PC-3 (cell line): ENCODE data around the genes POM121 and CLDN4.

- RAMPAGE, long total RNA, result no peak
Observed at GRCh38 chr7:71458200-71458479, 326.2 kb downstream of the GALNT17 start.

DNA sequence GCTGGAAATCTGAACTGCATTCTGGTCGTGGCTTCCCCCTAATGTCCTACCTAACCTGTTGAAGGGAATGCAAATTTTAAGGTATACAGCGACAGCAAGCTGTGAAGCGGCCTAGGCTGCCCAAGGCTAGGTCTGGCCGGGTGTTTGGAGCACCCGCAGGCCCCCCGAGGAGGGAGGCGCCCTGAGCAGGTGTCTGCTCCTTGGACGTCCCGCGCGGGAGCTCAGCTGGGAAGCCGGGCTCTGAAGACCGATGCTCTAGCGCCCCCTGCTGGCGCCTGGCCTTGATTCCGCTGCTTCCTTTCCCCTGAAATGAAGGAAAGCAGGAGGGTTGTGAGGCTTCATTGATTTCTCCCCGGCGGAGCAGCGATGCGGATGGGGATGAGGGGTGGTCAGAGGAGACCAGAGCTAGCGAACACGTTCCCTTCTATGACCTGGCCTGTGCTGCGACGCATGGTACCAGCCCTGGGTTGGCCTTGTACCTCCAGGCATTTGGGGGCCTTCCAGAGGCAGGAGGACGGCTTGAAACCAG is 601.3 kb downstream of the GALNT17 start:
- RAMPAGE, long total RNA, result no peak

DNA sequence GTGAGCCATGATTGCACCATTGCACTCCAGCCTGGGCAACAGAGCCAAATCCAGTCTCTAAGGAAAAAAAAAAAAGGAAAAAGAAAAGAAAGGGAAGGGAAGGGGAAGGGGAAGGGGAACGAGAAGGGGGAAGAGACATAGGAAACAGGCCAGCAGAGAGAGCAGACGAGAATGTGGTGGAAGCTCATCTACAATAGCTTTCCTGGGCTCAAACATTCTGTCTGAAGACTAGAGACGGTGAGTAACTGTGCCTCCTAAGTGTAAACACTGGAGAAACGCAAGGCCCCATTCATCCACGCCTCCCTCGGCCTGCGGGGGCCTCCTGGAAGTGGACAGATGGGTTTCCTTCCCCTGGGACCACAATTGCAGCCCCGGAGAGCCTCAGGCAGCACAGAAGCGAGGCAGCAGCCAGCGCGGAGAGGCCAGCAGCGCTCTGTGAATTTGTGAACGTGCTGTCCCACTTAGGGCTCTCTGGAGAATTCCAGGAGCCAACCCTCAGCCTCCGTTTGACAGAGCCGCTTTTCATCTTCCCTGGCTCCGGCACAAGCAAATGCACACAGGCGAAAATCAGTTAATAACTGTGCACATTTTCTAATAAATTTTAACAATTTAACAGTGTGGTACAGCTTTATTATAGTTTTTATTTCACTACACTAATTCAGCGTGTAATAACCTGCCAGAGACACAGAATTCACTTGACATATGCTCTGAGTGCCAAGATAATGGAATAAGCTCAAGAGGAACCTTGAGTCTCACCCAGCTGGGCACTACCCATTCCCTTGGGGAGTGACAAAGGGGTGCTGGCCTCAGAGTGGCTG is 23.2 kb upstream of the CALN1 start:
- RAMPAGE, long total RNA, result no peak

GRCh38 chr7:72810254-72810954 is 17.6 kb downstream of the TYW1B start:
- RAMPAGE, long total RNA, result no peak

- RAMPAGE, long total RNA, result no peak
Observed at GRCh38 chr7:72830059-72830373, 2.0 kb upstream of the TYW1B start.

DNA sequence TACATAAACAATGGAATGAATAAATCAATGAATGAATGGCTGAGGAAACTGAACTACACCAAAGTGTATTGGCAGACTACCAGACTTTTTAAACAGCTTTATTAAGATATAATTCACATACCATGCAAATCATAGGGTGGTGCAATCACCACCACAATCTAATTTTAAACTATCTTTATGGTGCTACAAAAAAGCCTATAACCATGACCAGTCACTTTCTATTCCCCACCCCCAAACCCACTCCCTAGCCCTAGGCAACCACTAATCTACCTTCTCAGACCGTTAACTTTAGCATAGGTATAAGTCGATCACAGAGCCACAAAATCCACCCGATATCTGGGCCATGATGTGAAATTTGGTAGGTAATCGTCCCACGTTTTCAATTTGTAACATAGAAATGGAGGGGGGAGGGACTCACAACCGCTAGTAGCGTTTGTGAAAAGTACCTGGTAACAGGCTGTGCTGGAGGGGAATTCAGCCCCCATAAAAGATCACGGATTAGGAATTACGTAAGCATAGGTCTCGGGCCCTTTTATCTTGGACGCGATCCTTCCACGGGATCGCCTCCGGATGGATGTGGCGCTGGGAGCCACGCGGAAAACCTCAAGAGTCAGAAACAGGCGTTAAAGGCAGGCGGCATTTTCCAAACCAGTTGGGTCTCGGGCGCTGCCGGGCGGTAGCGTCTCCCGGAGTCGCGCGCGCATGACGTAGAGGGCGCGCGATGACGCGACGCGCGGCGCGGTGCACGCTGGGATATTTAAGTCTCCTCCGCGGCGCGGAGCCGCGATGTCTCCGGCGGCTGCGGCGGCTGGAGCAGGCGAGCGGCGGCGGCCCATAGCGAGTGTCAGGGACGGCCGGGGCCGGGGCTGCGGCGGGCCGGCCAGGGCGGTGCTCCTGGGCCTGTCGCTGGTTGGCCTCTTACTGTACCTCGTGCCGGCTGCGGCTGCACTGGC is at the start of gene POM121:
Gene POM121 (plus strand): TSS at position 760 of the 953 bp plus-strand sequence.
- RAMPAGE, long total RNA, result no peak

DNA sequence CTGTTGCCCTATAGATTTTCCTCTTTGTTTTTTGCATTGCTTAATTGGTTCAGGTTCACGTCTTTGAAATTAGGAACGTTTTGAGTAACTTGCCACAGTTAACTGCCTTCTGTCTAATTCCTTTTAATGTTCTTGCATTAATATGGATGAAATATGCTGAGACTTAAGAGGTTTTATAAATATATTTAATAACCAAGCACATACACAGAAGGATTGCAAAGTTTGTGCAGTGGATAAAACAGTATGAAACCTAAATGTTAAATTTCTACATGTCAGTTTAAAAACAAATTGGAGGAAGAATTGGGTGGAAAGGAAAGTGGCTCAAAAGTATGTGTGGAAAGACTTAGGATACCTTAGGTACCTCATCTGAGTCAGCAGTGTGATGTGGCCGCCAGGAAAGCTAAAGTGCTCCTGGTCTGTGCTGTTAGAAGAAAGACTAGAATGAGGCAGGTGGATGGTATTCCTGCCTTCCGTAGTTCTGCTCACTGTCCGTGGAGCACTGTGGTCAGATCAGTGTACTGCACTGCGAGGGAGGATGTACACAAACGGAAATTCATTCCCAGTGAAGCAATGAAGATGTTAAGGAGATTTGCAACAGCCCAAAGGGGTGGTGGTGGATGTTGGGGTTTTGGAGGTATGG is 3.7 kb downstream of the POM121 start:
- RAMPAGE, long total RNA, result no peak

GRCh38 chr7:73006495-73006802 is 23.1 kb downstream of the SPDYE8 start:
- RAMPAGE, long total RNA, result no peak

DNA sequence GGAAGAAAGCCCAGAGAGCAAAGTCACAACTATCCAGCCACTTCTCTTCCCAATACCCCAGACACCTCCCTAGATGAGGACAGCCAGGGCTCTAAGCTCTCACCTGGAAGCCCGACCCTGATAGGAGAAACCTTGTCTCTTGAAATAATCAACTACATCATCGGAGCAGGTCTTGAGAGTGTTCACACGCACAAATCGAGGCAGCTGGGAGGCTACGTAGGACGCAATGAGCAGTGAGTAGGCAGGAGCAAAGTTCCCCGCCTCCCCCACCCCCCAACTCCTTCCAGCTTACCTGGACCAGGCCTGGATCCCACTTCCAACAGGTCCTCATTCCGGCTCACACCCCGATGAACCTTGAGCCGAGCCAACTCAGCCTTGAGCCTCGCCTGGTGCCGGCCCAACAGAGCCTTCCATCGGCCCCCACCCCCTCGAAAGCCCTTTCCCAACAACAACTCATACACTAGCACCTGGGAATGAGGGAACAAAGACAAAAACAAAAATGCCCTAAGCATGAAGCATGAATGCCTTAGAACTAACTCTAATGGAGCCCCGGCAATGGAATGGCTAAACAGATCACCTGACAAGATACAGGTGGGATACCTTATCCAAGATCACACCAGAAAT is 1.2 kb downstream of the NSUN5 start:
- RAMPAGE, long total RNA, result no peak

DNA sequence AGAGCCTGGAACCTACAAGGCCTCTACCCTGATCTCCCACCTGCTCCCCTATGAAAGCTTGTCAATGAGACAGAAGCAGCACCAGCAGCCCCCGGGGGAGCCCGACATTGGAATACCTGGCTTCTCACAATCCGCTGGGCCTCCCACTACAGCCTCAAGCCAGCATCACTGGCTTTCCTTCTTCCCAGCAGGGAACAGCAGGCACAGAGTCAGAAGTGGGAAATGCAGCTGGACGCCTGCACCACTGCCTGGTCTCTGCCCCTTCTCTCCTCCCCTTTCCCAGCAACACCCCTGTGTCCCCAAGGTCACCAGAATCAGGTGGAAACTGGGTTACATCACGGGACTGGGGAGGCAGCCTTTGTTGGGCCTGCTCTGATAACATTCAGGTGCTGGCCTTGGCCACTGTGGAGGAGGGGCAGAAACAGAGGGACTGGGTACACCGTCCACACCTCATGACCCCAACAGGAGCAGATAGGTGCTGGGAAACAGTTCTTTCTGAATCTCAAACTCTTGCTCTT is 2.5 kb downstream of the TRIM50 start:
- RAMPAGE, long total RNA, result no peak

DNA sequence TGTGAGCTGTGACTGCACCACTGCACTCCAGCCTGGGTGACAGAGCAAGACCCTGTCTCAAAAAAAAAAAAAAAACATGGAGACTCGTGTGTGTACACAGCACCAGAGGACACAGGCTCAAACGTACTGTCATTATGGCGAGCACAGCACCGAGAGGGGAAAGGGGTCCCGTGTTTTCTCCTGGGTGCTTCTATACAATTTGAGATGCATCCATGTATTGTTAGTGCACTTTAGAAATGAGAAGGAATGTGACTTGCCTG is 35.0 kb downstream of the FKBP6 start:
- RAMPAGE, long total RNA, result no peak

- RAMPAGE, long total RNA, result no peak
Observed at GRCh38 chr7:73442160-73442663, 8.6 kb downstream of the FZD9 start.

DNA sequence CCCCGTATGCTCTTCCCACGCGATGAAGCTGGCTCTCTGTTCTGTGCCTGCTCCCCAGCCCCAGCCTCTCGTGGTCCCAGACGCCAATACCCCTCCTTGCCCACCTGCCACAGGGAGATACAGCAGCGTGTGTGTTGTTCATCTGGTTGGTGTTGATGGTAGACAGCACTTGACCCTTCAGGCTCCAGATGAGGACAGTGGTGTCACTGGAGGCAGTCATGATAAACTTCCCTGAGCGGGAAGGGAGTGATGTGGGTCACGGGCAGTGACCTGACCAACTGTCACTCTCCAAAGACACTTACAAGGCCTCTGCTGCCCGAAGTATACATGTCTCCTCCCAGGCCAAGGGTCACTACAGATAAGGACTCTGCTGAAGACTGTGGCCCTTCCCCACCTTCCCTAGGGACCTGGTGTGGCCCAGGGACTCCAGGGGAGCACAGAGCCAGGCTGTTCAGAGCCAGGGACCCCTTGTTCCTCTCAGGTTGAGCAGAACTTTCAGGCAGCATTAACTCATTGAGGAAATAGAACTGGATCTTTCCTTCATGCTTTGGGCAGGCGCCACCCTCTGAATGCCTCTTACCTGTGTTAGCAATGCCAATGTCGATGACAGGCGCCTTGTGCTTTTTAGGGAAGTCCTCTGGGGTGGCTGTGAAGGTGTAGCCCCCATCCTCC is 5.5 kb downstream of the TBL2 start:
- RAMPAGE, long total RNA, result no peak

- RAMPAGE, long total RNA, result no peak
Observed at GRCh38 chr7:73577544-73577989, 812 bp downstream of the TBL2 start.

GRCh38 chr7:73706249-73706718 is 13.2 kb downstream of the STX1A start:
- RAMPAGE, long total RNA, result no peak

- RAMPAGE, long total RNA, result no peak
Observed at GRCh38 chr7:73766660-73767350, 3.3 kb downstream of the CLDN3 start.

DNA sequence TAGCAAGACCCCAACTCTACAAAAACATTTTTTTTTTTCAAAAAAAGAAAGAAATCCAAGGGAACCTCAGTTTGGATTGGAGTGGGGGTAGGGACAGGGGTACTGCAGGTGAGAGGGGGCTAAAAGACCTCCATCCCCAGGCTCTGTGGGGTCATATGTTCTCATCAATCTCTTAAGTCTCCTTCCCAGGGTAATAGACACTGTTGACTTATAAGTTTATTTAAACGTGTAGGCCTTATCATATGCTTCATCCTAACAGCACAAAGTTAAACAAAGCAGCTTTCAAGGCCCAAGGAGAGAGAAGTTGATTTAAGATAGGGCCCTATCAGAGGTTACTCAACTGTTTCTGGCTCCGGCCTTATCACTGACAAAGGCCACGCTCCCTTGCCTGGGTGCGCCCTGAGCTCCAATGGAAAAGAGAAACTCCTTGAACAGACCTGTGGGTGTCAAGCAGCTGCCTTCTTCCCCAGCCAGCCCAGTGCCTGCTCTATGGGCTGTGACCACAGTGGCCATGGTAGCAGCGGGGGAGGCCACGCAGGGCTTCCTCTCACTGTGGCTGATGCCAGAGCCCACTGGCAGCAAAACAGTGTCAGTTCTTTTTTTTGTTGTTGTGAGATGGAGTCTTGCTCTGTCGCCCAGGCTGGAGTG is 23.5 kb upstream of the CLDN3 start:
- RAMPAGE, long total RNA, result no peak

DNA sequence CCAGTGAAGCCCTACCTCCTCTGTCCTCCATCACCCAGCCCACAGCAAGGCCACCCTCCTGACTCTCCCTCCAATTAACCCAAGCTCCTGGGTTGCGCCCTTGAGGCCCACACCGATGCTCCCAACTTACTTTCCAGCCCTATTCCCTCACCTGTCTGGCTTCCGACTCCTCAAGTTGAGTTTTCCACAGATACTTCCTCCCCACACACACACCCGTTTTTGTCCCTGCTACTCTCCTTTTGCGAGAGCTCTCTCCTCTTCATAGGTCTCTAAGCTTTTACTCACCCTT is 7.8 kb upstream of the CLDN4 start:
- RAMPAGE, long total RNA, result no peak

- RAMPAGE, long total RNA, result start-site peak on the plus strand at chr7:73830992-73831003, 548 and 271 reads in 2 replicates
Observed at GRCh38 chr7:73830344-73831180, at the start of gene CLDN4. TSS of gene CLDN4 (plus strand) at chr7:73830996.

DNA sequence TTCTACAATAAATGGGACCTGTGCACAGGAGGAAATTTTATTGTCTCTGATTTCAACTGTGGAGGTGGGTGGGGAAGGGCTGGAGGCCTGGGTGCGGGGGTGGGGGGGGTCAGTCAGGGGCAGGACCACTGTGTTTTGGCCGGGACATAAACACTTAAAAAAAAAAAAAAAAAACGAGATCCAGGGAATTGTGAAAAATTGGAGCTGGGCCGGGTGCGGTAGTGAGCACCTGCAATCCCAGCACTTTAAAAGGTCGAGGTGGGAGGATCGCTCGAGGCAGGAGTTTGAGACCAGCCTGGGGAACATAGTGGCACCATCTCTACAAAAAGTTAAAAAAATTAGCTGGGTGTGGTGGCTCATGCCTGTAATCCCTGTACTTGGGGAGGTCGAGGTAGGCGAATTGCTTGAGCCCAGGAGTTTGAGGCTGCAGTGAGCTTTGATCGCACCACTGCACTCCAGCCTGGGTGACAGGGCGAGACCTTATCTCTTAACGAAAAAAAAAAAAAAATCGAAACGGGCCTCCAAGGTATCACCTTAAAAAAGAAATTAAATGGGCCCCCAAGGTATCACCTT is 1.9 kb downstream of the CLDN4 start:
- RAMPAGE, long total RNA, result no peak